ENCODE data around the gene CREG2.

- RRBS, 2 experiments, result 1% methylated on average over 14 of the region's 37 CpGs
Measured at GRCh38 chr2:100818440-100818921, 1.5 kb upstream of the NPAS2 start.

GRCh38 chr2:100825301-100825855 is 5.4 kb downstream of the NPAS2 start:
- RRBS, 2 experiments, result no CpG with 5 or more reads among the region's 3 CpGs

DNA sequence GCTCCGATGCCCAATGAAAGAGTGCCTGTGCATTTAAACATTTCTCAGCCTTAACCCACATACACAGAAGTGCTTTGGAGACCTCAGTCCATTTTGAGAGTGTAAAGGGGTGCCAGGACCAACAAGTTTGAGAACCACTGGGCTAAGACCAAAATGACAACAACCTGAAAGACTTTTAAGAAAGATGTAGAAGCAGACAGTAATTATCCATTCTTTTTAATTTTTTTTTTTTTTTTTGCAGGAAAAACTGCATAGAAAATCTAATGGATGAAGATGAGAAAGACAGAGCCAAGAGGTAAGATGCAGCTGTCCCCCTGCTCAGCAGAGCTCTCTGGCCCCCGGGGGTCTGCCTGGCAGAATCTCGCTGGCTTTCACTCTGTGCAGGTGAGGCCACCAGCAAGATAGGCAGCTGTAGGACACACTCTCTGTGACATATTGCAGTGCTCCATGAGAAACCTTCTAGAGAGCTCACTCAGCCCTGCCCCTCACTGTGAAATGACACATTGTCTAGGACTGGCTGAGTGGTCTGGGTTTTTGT is 84.6 kb downstream of the NPAS2 start:
- RRBS, 2 experiments, result no CpG with 5 or more reads among the region's 3 CpGs

DNA sequence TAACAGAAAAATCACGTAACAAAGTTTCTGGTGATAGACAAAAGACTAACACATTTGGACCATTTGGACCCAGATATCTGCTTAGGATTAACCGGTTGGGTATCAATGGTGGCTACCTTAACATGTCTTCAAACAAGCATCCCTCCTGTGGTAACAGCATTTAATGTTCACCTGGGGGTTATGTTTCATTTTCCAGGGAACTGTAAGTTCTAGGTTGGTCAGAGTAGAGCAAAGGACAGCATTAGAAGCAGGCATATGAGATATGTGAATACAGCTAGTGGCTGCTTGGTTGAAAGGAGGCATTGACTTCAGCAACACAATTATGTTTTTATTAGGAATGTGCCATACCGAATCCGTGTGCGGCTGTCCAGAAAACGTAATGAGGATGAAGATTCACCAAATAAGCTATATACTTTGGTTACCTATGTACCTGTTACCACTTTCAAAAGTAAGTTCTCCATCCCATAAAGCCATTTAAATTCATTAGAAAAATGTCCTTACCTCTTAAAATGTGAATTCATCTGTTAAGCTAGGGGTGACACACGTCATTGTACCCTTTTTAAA is 3.6 kb downstream of the RPL31 start:
- RRBS, 2 experiments, result no CpG with 5 or more reads among the region's 7 CpGs

DNA sequence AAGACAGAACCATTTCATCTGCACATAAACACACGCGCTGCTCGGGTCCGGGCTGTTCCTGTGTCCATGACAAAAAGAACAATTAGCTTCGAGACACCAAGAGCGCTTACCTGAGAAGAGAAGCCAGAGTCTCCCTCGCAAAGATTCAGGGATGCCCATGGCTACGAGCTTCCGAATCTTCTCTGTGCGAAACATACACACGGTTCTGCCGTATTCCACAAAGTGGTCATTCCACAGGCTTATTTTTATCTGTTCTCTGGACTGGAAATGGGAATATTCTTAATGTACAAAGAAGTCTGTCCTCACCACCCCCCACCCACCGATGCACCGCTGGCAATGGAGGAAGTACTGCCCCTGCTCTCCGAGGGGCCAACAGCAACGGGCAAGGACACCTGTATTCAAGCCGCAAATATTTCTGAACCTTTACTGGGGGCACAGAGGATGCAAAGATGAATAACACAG is 33.9 kb downstream of the RPL31 start:
- RRBS, 2 experiments, result no CpG with 5 or more reads among the region's 17 CpGs

DNA sequence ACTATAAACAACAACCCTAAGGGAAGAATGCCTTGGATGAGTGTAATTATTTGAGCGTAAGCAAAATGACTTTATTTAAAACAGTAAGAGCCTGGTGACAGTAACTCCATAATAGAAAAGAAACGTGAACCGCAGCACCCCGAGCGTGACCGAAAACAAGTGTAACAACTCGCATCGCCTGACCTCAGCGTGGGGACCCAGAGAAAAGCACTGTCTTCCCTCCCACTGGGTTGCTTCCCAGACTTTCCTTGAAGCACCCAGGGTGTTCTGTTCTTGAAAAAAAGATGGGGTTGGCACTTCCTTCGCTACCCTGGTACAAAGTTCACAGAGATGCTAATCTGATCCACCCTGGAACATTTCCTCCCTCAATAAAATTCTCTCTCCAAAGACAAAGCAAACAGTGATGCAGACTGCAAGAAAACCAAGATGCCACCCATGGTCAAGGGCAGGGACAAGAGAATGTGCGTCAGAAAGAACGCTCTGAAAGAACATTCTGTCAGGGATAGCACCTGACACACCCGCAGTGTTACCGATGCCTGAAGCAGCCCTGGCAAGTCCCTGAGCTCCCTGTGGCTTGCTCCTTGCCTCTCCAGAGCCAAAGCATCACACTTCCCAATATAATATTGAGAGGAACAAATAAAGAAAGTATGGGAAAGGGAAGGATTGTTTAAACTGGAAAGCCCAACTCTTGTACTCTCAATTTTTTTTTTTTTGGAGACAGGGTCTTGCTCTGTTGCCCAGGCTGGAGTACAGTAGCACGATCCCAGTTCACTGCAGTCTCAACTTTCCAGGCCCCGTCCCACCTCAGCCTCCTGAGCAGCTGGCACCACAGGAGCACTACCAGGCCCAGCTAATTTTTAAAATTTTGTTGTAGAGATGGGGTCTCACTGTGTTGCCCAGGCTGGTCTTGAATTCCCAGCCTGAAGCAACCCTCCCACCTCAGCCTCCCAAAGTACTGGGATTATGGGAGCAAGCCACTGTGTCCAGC is 70.8 kb downstream of the TBC1D8 start:
- RRBS, 2 experiments, result no CpG with 5 or more reads among the region's 16 CpGs

DNA sequence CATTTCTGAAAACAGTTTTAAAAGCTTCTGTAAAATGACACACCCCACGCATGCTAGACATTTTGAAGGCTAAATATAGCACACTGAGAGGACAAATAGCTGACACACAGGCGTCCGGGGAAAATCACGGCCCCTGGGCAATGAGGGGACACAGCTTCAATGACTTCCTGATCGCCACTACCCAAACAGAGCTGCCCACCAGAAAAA is 10.9 kb downstream of the TBC1D8 start:
- RRBS, 2 experiments, result no CpG with 5 or more reads among the region's 5 CpGs

GRCh38 chr2:101173818-101174397 is 22.7 kb upstream of the TBC1D8 start:
- RRBS, 2 experiments, result no CpG with 5 or more reads among the region's 2 CpGs

GRCh38 chr2:101273611-101274640 is 21.2 kb downstream of the CNOT11 start:
- RRBS, 2 experiments, result no CpG with 5 or more reads among the region's 11 CpGs

DNA sequence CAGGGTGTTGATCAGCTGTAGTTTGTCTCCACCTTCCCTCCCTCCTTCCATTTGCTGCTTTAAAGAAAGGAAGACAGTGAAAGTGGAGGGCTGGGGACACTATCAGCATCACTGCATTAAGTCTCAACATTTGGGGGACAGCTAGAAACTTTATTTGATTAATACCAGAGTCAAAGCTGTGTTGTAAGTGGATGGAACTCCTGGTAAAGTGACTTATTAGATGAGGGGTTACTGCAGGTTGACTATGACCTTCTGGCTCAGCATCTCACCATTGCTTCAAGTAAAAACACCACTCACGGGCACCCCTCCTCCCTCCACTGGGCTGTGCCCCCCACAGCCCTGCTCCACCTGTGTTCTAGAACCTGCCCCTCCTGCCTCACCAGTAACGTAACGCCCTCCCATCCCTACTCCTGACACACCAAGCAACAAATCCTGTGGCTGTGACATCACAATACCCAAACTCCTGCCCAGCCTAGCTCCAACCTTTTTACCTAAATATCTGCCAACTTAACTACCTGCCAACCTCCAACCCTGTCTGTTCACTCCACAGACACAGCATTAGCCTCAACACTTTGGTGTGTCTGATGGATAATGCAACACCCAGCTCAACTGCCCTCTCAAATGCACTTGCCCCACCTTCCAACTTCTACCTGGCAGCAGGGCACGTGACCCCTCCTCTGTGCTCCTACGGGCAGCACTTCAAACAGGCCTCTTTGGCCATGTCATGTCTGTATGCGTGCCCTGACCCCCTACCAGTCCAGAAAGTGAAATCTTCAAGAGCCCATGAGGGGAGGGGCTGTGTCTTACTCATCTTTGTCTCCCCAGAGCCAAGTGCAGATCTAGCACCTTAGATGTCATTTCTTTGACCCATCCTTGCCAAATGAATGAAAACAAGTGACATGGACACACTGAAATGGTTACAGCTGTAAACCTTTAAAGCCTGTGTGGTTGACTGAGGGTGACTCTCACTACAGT is 25.7 kb downstream of the RNF149 start:
- RRBS, 2 experiments, result no CpG with 5 or more reads among the region's 6 CpGs

- RRBS, 2 experiments, result 1 to 2% methylated on average over 55 of the region's 116 CpGs
Measured at GRCh38 chr2:101386781-101387842, at the start of gene CREG2. CREG2 (minus strand) TSS chr2:101387503.

DNA sequence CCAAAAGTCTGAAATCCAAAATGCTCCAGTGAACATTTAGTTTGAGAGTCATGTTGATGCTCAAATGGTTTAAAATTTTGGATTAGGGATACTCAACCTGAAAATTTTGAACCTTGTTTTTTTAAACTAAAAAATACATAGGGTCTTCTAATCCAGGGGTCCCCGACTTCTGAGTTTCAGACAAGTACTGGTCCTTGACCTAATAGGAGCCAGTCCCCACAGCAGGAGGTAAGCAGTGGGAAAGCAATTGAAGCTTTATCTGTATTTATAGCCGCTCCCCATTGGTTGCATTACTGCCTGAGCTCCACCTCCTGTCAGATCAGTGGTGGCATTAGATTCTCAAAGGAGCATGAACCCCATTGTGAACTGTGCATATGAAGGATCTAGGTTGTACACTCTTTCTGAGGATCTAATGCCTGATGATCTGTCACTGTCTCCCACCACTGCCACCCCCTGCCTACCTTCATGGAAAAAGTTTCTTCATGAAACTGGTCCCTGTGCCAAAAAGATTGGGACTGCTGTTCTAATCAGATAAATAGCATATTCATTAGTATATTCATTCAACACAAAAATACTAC is 18.2 kb downstream of the MAP4K4 start:
- RRBS, 2 experiments, result no CpG with 5 or more reads among the region's 2 CpGs

- RRBS, 2 experiments, result no CpG with 5 or more reads among the region's 11 CpGs
Measured at GRCh38 chr2:101855631-101856337, 136.0 kb upstream of the IL1R2 start.

- RRBS, 2 experiments, result no CpG with 5 or more reads among the region's 10 CpGs
Measured at GRCh38 chr2:102066427-102067104, 74.8 kb downstream of the IL1R2 start.

DNA sequence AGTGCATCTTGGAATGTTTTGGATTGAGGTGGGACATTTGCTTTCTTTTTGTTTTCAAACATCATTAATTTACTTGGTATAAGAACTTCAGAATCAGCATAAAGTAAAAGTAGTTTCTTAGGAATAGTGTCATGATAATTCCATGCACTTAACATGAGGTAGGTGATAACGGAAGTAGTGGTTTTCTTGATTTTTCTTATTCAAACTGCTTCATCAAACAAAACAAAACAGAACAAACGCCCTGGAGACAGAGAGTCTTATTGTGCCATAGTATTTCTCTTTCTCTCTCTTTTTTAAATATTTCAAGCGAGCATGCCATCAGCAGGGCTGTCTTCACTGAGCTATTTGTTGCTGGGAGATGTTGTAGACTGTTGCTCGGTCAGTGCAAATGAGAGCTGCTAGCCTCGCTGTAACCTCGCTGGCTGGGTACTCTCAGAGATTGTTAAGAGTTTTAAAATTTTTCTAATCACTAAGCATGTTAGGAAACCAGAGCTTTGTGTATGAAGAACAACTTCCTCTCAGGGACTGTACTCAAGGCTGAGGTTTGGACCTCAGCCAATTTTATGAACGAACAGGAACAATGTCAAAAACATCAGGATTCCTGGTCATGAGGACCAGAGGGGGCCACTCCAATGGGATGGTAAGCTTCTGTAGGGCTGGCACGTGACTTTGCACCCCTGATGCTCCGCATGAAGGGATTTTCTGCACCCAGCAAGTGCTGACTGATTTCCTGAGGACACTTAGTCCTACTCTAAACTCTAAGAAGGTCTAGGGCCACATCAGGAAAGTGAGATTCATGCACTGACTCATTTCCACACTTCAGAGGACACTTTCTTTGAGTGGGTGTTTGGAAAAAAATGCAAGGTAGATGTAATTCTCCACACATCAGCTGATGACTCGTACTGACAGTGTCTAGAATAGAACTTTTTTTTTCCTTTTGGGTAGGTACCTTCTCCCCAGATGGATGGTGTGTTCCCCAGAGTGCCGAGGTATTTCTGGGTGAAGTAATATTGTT is 59.8 kb upstream of the IL1R1 start:
- RRBS, 2 experiments, result no CpG with 5 or more reads among the region's 11 CpGs

GRCh38 chr2:102101743-102102169 is 40.8 kb upstream of the IL1R1 start:
- RRBS, 2 experiments, result no CpG with 5 or more reads among the region's 5 CpGs

GRCh38 chr2:102103789-102104207 is 38.7 kb upstream of the IL1R1 start:
- RRBS, 2 experiments, result no CpG with 5 or more reads among the region's 4 CpGs

- RRBS, 2 experiments, result no CpG with 5 or more reads among the region's 14 CpGs
Measured at GRCh38 chr2:102143341-102144130, 990 bp downstream of the IL1R1 start.

DNA sequence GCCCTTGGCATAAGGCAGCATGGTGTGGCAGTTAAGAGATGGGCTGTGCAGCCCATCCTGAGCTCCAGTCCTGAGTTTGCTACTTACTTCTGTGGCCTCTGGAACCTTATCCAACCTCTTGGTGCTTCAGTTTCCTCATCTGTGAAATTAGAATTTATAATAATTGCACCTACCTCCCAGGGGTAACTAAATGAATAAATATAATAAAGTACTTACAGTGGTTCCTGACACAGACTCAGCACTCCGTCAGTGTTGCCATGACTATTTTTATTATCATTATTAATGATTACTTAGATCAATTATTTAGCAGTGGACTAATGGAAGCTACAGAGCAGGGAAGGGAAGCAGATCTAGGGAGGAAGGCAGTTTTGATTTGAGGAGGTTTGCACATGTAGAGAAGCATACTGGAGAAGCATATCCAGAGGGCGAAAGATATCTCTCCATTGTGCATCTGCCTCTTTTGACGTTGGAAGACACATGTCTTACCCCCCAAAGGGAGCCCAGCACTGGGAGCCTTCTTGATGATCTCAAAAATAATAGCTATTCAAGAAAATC is 25.1 kb upstream of the IL18RAP start:
- RRBS, 2 experiments, result no CpG with 5 or more reads among the region's 3 CpGs

GRCh38 chr2:102762151-102762435 is 262 bp downstream of the TMEM182 start:
- RRBS, 2 experiments, result no CpG with 5 or more reads among the region's 2 CpGs

All from bronchial epithelial cell (primary cell).